AG10803 (cell line): ENCODE data around the genes EID2 and LGALS13.

- RRBS = no CpG with 5 or more reads among the region's 7 CpGs
Measured at GRCh38 chr19:39465977-39466256, 14.7 kb upstream of the TIMM50 start.

GRCh38 chr19:39469005-39469634 lies 11.5 kb upstream of the TIMM50 start:
- RRBS = no CpG with 5 or more reads among the region's 14 CpGs

GRCh38 chr19:39539779-39540523 lies at the start of gene EID2:
Gene EID2, minus strand, starts transcription at chr19:39540161.
- RRBS = 2% methylated on average over 41 of the region's 71 CpGs

DNA sequence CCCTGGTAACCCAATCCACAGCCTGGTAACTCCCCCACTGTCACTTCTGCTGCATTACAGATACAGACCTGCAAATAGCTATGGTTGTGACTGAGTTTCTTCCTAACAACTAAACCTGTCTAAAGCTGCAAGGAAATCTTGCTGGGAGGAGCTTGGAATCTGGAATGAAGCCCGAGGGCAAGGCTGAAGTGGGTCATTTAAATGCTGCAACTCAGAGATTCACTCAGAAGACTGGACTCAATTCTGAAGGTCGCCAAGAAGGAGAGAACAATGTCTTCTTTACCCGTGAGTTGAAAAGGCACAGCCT lies at the start of gene LGALS13:
Gene LGALS13, plus strand, starts transcription at position 226 of the 307 bp plus-strand sequence.
- RRBS = no CpG with 5 or more reads among the region's 3 CpGs

DNA sequence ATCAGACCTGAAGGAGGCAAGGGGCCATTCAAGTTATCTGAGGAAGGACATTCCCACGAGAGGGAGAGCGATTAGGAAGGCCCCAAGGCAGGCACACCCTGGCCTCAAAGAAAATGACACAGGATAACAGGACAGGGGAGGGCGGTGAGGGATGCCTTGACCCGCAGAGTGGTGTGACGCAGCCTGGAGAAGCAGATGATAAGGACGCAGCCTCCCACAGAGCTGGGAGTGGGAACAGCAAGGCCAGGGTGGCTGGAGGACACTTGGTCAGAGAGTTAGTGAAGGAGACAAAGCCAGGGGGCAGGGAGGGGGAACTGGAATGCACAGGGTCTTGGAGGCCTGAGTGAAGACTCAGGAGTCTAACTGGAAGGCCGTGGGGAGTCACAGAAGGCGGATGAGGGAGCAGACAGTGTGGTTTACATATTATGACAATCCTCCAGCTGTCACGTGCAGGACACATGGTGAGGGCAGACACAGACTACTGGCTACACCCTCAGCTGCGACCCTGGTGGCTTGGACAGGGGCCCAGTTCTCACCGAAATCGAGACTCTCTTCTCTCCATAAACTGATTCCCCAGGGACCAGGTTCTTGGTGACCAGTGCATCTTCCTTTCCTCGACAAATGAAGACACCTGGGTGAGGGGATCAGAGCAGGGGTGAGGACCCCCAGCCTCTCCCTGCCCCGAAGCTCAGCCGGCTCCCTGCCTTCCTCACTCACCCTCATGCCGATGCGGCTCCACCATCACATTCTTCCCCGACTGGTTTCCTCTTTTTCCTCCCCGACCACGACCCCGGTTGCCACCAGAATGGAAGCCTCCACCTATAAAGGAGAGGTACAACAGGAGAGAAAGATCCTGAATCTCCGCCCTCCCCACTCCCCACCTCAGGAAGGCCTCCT lies 6.0 kb upstream of the DYRK1B start:
- RRBS = 82% methylated on average over 5 of the region's 22 CpGs

DNA sequence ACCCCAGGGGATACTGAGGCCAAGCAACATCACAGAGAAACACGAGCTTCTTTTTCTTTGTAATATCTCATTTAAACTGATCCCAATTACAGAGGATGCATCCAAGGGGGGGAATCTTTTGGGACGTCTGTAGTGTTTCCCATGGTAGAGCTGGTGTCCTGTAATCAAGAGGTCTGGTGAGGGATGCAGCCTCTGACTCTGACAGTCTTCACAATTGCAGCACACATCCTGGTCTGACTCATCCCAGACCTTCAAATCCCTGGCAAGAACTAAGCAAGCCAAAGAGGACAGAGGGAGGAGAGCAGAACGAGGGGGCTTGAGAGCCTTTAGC lies 19.4 kb upstream of the PSMC4 start:
- RRBS = no CpG with 5 or more reads among the region's 3 CpGs

DNA sequence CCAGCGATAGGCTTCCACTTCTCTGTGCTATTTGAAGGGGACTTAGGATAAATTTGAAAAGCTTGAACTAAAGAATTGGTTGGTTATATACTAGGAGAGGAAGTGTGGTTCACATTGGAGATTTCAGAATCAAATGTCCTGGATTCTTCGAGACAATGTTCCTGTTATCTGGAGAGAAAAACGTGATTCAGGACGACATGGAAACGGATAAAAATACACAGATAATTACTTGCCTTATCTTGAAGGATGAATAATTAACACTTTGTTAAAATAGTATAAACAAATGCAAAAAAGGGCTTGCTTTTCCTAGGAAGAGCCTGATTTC lies 500 bp upstream of the ZNF780A start:
- RRBS = no CpG with 5 or more reads among the region's 5 CpGs

- RRBS = no CpG with 5 or more reads among the region's 25 CpGs
Measured at GRCh38 chr19:40147605-40148444, 43.4 kb upstream of the MAP3K10 start.

- RRBS = no CpG with 5 or more reads among the region's 10 CpGs
Measured at GRCh38 chr19:40242321-40242723, 15.8 kb upstream of the CCNP start.

DNA sequence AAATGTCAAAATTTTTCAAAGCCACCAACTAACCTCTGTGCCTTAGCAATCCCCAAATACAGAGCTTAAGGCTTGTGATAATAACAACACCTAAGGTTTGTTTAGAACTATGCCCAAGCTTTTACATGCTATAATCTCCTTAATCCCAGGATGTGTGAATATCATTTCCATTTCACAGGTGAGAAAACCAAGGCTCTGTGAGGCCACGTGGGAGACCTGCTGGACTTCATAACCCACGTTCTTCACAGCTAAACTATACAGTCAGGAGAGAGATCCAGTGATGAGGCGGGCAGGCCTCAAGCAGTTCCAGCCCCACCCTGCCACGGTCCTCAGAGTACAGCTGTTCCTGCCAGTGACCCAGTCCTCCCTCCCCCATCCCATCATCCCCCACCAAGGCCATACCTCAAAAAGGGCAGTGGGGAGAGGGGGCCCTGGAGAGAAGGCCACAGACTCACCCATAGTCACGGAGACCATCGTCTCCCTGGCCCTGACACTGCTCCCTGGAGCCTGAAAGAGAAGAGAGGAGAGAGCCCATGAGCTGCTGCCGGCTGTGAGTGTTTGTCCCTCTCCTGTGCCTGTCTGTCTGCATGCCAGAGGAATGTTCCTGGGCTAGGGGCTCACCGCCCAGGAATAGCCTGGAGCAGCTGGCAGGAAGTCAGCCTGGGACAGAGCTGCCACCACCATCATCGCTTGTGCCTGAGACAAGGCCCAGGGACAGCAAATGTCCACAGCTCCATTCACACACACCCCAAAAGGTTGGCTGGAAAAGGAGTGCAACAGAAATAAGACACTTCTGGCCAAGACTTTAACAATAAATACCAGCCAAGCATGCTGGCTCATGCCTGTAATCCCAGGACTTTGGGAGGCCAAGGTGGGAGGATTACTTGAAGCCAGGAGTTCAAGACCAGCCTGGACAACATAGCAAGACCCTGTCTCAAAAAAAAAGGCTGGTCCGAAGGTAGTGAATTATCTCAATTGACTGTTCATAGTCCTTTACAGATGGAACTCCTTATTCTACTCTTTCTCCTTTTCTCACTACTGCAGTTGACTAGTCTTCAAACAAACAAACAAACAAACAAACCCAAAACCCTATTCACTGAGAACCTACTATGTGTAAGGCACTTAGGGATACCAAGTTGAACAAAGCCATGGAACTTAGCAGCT lies 6.4 kb downstream of the C19orf47 start:
- RRBS = no CpG with 5 or more reads among the region's 10 CpGs

GRCh38 chr19:40367318-40368033 lies 19.0 kb downstream of the PLD3 start:
- RRBS = 17% methylated on average over 1 of the region's 21 CpGs

- RRBS = 1% methylated on average over 20 of the region's 31 CpGs
Measured at GRCh38 chr19:40403313-40403850, 9.8 kb downstream of the PRX start.

DNA sequence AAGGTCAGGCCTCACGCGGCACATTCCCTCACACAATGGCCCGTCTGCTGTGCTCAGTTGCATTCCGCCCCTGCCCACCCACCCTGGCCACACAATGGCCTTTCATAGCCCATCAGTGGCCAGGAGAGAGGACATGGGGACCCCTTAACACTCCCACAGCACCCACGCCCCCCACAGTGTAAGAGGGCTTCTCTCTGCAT lies 3.0 kb downstream of the PRX start:
- RRBS = no CpG with 5 or more reads among the region's 5 CpGs

- RRBS = under 1% methylated on average over 13 of the region's 69 CpGs
Measured at GRCh38 chr19:40420376-40421619, 5.0 kb downstream of the SERTAD1 start.

DNA sequence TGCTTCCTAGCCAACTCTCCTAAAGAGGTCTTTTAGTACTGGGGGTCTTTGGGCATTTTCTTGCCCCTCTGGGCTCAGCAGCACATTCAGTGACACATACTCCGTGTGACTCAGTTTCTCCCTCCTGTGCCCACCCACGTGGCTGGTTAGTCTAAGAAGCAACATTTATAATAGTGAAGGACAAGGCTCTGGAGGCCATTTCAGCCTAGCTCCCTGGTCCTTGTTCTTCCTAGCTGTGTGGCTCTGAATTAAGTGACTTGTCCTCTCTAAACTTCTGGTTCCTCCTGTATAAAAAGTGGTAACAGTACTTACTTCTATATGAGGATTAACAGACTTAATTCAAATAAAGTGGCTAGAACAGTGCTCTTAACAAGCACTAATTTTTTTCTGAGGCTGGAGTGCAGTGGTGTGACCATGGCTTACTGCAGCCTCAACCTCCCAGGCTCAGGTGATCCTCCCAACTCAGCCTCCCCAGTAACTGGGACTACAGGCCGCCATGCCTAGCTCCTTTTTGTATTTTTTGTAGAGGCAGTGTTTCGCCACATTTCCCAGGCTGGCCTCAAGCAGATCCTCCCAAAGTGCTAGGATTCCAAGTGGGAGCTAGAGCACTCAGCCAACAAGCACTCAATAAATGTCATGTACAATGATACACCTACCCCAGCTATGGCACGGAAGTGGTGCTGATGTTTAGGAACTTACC lies 3.9 kb downstream of the SERTAD3 start:
- RRBS = no CpG with 5 or more reads among the region's 5 CpGs

DNA sequence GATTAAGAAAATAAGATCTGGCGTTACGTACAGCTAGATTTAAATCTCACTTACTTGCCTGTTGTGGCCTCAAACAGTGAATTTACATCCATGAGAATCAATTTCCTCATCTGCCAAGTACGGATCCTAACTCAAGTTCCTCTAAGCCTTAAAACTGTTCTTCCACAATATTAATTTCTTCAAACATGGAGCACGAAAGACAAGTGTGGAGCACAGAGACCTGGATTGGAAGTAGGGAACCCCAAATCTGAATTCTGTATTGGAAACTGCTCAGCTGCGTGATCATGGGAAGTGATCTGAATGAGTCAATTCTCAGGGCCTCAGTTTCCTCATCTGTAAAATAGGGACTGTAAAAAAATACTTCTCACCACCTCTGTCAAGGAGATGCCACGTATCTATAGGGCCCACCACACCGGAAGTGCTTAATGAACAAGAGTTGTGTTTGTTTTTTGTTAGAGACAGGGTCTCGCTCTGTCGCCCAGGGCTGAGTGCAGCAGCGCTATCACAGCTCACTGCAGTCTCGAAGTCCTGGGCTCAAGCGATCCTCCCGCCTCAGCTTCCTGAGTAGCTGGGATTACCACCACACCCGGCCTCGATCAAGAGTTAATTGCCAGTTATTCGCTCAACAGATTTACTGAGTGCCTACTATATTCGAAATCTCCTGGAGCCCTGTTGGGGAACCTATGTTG lies 1.7 kb downstream of the SERTAD3 start:
- RRBS = no CpG with 5 or more reads among the region's 17 CpGs

GRCh38 chr19:40512650-40513130 lies 45.9 kb downstream of the SPTBN4 start:
- RRBS = 3% methylated on average over 9 of the region's 68 CpGs

- RRBS = 46% methylated on average over 14 of the region's 17 CpGs
Measured at GRCh38 chr19:40610907-40611567, 9.9 kb downstream of the LTBP4 start.

- RRBS = 93% methylated on average over 3 of the region's 15 CpGs
Measured at GRCh38 chr19:40686717-40687398, 3.6 kb downstream of the NUMBL start.

- RRBS = no CpG with 5 or more reads among the region's 11 CpGs
Measured at GRCh38 chr19:40706047-40706779, 10.5 kb downstream of the COQ8B start.